Metanephros (tissue), 2 donors: ENCODE data around the genes ASH1L, YY1AP1, DAP3, SYT11 and SMG5.

DNA sequence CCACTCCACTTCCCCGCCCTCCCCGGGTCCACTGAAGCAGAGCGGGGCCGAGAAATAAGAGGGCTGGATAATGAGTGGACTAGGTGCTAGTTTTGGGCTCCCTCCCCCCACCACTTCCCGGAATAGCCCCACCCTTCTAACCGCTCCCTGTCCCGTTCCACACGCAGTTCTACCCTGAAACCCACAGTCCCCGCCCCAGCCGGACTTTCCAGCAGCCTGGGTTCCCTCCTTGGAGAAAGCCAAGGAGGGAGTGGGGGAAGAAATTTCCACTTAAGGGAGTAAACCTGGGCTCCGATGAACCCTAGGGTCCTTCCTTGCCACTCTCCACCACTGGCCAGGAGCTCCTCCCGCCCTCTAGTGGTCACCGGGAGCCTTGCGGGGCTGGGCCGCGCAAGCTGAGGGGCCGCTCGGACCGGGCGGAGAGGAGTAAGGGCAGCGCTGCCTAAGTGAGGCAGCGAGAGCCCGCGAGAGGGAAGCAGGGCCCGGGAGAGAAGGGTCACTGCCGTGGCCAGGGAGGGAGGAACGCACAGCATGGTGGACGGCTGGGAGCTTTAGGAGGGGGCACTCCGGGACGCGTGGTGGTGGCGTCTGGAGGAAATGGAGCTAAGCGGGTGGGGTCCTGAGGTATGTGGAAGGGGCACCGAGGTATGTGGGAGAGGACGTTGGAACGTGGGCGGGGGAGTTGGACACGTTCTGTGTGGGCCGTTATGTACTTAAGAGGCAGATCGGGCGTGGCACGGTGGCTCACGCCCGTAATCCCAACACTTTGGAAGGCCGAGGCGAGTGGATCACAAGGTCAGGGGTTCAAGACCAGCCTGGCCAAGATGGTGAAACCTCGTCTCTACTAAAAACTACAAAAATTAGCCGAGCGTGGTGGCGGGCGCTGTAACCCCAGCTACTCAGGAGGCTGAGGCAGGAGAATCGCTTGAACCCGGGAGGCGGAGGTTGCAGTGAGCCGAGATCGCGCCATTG lies 14.1 kb downstream of the THBS3 start:
- RAMPAGE, long total RNA, result no peak

- RAMPAGE, long total RNA, result no peak
Measured at GRCh38 chr1:155201324-155201818, 6.3 kb downstream of the THBS3 start.

GRCh38 chr1:155323189-155324080 lies 2.7 kb downstream of the RUSC1 start:
- RAMPAGE, long total RNA, result no peak

- RAMPAGE, long total RNA, result no peak
Measured at GRCh38 chr1:155468215-155468841, 94.3 kb downstream of the ASH1L start.

DNA sequence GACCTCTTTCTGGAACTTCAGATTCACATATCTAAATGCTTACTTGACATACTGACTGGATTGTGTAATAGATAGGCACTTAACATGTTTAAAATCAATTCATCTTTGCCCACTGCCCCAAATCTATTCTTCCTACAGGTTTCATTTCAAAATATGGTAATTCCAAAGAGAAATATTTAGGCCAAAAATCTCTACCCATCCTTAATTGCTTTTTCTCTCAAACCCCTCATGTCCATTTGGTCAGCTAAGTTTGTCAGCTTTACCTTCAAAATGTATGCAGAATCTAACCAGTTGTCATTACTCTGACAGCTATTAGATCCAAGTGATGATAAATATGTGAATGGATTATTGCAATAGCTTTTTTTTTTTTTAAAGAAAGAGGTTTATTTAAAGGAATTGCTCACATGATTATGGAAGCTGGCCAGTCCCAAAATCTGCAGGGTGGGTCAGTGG lies 34.5 kb downstream of the ASH1L start:
- RAMPAGE, long total RNA, result no peak

DNA sequence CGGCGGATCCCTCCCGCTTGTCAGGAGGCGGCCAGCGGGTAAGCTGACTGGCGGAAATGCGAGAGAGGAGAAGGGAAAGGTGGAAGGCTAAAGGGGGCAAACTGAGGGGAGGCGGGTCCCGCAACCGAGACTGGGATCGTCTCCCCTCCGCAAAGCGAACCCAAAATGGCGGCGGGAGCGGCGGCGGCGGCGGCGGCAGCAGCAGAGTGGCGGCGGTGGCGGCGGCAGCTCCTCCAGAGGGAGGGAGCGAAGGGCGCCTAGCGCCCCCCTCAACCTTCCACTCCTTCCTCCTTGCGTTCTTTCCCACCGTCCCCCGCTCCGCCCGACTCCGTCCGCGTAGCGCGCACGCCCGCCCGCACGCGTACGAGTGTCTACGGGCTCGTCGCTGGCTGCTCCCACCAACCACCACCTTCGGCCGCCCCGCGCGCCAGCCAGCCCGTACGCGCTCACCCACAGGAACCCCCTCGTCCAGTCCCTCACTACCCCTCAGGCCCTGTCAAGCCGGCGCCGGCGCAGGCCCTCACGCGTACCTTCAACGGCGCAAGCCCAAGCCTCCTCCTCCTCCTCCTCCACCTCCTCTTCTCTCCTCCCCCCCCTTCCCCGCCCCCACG lies at the start of gene ASH1L:
ASH1L (minus strand) TSS at position 555 of the 611 bp plus-strand sequence.
- RAMPAGE, long total RNA, result no peak

GRCh38 chr1:155687737-155688884 lies at the start of gene YY1AP1:
YY1AP1 (minus strand) TSS chr1:155688774.
- RAMPAGE, long total RNA, result start-site peak on the minus strand at chr1:155688282-155688328, 39 and 22 reads in 2 replicates; start-site peak on the minus strand at chr1:155688659-155688713, 359 and 196 reads in 2 replicates

- RAMPAGE, long total RNA, result start-site peak on the plus strand at chr1:155689058-155689104, 442 and 86 reads in 2 replicates
Measured at GRCh38 chr1:155688885-155689226, at the start of gene DAP3. DAP3 (plus strand) TSS chr1:155689091.

DNA sequence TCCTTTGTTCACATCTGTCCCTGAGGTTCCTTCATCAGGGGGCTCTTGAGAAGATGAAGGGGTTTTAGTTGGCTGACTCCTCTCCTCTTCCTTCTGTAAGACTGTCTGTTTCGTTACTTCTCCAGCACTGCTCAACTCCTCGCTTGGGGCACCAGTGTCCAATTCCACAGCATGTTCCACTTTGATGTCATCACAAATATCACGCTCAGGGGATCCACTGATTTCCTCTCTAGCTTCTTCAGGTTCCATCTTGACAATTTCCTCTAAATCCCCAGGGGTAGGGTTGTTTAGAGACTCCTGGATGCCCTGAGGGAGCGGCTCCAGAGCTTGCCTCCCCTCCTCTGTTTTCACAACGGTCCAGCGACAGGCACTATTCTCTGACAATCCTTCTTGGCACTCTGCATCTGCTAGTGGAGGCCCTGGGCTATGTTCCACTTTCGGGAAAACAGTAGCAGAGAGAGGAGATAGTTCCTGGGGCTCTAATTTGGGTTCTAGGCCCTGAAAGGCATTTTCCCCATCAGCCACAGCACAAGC lies 76.4 kb downstream of the DAP3 start:
- RAMPAGE, long total RNA, result no peak

GRCh38 chr1:155858954-155859930 lies at the start of gene SYT11:
SYT11 (plus strand) TSS chr1:155859567.
- RAMPAGE, long total RNA, result start-site peak on the plus strand at chr1:155859482-155859567, 439 and 52 reads in 2 replicates

- RAMPAGE, long total RNA, result no peak
Measured at GRCh38 chr1:155937976-155938895, 3.2 kb upstream of the RXFP4 start.

- RAMPAGE, long total RNA, result no peak
Measured at GRCh38 chr1:155965039-155965781, 13.1 kb downstream of the ARHGEF2 start.

DNA sequence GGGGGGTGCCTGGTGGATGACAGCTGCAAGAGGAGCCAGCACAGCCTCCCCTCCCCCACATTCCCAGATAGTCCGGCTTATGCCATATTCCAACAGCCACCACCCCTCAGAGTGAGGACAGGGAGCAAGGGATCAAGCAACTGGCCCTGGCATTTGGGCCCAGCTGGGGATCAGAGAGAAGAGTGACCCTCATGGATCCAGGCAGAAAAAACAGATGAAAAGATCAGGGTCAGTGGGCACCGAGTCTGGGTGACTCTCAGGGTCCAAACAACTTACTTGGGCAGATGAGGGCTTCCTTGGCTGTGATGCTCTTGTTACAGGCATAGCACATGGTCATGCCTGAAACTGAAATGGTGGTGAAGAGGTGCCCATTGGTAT lies 9.5 kb downstream of the ARHGEF2 start:
- RAMPAGE, long total RNA, result no peak

- RAMPAGE, long total RNA, result no peak
Measured at GRCh38 chr1:156080186-156080677, 2.0 kb downstream of the MEX3A start.

DNA sequence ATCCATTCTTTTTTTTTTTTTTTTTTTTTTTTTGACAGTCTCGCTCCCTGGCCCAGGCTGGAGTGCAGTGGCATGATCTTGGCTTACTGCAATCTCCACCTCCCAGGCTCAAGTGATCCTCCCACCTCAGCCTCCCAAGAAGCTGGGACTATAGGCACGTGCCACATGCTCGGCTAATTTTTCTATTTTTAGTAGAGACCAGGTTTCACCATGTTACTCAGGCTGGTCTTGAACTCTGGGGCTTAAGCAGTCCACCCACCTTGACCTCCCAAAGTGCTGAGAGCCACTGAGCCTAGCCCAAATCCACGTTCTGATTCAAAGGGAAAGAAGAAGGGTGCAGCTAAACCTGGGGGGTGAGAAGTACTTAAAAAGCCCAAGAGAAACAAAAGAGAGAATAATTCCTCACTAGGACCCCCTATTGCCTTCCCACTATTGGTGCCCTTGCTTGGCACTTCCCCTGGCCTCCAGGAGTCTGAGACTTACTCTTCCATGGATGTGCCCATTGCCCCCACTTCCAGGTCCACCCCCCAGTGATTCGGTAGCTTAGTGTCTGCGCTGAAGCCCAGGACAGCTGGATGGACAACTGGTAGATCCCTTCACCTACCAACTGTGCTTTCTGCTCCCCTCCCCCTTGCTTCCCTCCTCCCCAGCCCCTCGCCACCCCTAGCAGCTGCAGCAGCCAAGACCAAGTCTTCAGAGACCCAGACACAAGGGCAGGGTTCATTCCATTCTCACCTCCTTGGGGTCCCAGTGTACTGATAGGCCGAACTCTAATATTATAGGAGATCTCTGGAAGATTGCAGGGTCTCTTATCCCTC lies 6.7 kb downstream of the LMNA start:
- RAMPAGE, long total RNA, result no peak

- RAMPAGE, long total RNA, result no peak
Measured at GRCh38 chr1:156128166-156128701, 13.7 kb downstream of the LMNA start.

DNA sequence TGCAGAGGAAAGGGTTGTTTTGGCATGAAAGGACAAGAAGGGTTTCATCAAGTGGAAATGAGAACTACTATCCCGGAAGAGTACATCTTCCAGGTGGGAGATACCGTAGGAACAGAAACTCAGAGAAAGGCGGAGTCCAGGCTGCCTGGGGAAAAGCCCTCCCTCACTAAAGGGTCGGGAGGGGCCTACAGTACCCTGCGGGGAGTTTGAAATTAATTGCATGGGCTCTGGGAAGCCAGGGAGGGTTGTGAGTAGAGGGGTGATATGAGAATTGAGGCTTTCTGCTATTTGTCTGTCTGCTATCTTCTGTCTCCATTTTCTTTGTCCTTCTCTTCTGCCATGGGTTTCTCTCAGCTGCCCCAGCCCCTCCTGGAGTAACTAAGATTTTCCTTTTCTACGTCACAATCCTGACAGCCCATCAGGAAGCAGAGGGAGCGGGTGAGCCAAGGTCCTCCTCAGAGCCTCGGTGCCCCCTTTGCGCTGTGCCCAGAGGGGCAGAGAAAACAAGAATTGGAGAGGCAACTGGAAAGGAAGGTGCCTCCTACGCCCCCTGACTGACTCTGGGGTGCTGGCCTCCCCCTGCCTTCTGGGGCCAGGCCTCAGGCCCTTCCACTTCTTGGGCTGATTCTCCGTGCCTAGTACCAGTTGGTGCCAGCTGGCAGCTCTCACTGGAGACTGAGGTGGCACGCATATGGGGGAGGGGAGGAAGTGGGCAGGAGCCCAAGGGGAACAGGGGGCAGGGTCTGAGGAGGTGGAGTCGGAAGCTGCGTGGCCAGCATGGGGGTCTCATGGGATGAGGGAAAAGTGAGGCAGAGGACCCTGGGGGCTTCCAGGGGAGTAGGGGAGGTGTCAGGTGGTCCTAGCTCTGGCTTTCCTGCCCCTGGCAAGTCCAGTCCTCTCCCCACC lies 6.8 kb upstream of the SEMA4A start:
- RAMPAGE, long total RNA, result no peak

DNA sequence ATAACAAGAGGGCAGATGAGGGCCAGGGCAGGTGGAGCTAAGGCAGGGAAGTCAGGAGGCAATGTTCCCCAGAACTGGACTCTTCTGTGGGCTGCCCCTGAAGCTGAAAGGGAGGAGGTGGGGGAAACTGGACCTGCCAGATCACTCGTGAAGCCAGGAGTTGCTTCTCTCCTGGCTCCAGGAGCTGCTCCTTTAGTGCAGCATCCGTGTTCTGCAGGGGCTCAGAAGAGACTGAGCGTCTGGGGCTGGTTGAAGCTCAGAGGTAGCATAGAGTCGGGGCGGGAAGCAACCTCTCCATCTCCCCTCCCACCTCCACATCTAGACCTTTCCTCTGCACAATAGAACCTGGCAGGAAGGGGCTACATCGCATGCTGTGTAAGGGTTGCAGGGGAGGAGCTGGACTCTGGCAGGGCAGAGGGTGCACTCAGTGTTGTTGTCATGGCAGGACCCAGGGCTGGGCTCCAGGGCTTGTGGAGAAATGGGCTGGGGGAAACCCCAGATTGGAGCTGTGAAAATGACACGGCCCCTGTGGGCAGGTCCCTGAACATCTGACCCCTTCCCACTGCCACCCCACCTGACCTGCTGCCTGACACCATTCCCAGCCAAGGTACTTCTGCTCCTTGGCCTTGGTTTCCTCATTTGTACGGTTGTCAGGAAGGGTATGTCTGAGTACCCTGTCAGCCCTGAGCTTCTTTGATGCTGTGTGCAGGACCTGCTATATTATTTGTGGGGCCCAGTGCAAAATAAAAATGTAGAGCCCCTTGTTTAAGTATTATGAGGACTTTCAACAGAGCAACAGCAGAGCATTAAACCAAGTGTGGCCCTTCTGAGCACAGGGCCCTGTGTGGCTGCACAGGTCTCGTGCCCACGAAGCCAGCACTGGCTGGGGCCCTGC lies 2.7 kb upstream of the SEMA4A start:
- RAMPAGE, long total RNA, result no peak

DNA sequence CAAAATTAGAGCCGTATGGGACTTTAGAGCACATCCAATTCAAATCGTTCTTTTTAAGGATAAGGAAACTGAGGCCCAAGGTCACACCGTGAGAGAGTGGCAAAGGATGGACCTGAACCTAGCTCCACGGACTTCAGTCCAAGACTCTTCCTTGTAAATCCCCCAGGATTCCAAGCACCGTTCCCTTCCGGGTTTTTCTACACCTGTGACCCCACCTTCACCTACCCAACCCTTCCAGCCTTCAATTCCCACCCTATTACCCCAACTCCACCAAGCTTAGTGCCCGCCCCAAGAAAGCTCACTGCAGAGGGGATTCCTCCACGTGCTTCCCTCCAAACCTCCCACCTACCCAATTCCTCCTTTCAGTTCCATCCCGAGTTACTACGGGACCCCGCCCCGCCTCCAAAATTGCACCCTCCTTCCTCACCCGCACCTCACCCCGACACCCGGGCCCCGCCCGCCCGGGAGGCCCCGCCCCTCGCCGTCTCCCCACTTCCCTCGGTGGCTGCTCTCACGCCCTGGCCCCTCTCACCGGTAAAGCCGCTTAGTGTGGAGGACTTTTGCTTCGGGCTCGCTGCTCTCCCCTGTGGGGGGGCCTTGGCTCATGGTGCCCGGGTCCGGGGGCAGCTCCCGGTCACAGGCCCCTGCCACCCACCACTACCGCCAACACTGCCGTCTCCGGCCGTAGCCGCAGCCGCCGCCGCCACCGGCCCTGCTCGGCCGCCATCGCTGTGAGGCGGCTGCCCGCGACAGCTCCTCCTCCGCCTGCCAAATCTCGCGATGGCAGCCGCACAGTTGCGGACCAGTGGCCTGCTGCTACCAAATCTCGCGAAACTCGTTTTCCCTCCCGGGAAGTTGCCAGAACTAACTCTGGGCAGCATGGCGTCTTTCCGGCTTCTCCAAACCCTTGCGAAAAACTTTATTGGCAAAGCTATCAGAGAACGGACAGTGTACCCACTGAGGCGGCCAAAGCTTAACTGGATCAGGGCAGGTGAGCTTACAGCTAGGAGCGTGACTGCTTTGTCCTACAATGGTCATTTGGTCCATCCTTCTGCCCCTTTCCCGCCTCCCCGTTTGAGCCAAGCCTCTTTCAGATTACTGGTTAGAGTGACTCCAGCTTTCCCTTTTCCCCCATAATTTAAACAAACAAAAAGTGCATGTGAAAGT lies at the start of gene SMG5:
SMG5 (minus strand) TSS at position 751 of the 1,167 bp plus-strand sequence.
- RAMPAGE, long total RNA, result no peak

DNA sequence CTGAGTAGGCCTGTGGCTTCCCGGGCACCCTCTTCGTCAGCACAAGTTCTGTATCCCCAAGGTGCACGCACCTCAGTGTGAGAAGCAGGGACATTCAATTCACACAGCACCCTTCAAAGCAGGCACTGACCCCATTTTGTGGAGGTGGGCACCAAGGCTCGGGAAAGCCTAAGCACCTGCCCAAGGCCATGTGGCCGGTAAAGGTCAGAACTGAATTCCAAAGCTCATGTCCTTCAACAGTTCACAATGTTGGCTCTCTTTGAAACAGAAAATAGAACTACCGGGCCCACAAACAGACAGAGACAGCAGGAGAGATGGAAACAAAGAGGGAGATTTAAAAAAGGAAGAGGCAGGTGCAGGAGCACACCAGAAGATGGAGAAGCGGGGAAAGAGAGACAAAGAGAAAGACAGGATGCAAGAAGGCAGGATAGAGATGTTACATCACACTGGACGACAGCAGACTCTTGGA lies 18.8 kb downstream of the MEF2D start:
- RAMPAGE, long total RNA, result no peak